Choroid plexus epithelial cell (primary cell): ENCODE measurements around a stretch of chr10.

GRCh38 chr10:127720-128400 is 7.4 kb upstream of the ZMYND11 start:
- RRBS = no CpG with 5 or more reads among the region's 9 CpGs

DNA sequence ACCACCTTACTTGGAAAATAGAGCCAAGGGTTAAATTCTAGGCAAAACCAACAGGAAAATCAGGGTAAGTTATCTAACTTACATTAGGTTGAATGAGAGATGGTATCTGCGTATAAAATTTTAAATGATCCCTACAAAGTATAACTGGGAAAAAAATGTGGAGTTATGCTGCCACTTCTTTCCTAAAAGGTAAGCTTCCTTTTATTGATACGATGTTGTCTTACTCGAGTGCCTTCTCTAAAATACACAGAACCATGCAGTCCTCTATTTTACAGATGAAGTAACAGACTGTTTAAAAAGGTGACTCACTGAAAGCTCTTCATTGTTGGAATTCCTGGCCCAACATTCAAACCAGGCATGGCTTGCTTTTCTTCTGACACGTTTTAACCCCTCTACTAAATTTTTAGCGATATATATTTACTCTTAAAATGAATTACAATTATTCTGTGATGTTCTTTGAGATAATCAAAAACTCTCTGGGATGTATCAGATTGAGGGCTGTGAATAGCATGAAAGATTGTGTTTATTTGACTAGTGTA is 1.8 kb upstream of the ZMYND11 start:
- RRBS = no CpG with 5 or more reads among the region's 5 CpGs

DNA sequence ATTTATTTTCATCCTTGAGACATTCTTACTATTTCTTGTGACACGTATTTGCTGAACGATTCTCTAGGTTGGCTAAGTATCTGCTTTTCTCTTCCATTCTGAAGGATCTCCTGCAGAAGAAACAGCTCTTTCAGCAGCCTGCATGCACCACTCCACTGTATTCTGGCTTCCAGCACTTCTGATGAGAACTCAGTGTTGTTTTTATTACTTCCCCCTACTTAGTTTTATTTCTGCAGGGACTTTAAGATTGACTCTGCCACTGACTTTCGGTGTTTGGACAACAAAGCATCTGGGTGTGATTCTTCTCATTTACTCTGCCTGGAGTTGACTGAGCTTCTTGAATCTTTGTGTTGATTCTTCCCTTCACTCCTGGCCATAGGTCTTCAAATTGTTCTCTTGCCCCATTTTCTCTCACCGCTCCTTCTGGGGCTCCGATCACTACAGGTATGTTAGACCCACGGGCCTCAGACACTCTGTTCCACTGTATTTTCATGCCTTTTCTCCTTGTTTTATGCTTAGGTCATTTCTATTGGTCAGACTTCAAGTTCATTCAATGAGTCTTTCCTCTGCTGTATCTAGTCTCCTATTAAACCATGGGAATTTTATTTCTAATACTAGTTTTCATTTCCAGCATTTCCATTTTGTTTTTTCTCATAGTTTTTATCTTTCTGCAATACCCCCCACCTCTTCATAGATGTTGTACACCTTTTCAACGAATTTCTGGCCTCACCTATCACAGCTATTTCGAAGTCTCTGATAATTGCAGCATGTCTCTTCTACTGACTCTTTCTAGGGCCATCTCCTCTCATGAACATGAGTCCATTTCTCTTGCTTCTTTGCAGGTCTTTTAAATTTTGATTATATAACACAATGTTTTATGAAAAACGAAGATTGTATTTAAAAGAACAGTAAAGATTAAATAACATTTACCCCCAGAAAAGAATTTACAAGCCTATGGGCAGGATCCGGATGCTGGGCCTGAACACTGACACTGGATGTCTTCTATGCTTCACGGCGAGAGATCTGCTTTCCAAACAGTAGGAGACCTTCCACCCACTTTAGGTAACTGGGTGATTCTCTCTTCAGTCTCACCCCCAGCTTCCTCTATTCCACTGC is 180.5 kb downstream of the ZMYND11 start:
- RRBS = no CpG with 5 or more reads among the region's 12 CpGs

GRCh38 chr10:422086-423069 is 267.1 kb downstream of the DIP2C start:
- RRBS = 97% methylated on average over 8 of the region's 36 CpGs

DNA sequence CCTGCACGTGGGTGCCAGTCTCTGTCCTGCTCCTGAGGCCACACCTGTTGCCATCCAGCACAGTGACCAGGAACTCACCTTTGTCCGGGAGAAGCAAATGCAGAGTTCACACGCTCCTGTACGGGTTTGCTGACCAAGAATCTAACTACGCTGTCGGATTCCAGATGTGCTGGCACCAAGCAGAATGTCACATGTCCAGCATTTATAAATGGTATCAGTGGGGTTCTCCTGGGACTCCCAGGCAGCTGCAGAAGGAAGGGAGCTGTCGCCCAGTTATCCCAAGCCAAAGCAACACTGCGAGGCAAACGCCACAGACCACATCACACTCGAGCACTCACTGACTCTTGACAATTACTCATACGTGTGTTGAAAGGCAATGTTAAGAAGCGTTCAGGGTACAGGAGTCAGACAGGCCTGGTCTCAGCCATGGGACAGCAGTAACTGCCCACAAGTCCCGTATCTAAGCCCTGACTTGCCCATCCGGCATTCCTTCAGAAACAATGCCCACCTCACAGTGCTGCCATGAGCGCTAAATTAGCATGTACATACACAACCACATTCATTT is 113.4 kb downstream of the DIP2C start:
- RRBS = no CpG with 5 or more reads among the region's 15 CpGs

DNA sequence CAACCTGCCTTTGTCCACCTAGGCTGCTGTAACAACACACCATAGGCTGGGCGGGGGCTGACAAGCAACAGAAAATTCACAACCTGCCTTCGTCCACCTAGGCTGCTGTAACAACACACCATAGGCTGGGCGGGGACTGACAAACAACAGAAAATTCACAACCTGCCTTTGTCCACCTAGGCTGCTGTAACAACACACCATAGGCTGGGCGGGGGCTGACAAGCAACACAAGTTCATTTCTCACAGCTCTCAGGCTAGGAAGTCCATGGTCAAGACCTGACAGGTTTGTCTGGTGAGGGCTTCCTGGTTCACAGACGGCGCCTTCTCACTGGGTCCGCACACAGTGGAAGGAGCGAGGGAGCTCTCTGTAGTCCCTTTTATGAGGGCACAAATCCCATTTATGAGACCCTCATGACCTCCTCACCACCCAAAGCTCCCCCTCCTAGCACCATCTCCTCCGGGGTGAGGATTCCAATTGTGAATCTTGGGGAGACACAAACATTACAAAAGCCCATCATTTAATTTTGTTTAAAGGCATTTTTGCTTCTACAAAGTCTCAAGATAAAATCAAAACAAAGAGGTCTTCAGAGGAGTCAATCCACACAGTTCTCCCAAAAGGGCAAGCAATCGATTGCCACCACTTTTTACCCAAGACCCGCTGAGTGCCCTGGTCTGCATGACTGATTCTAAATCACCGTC is 52.1 kb downstream of the DIP2C start:
- RRBS = no CpG with 5 or more reads among the region's 12 CpGs

- RRBS = no CpG with 5 or more reads among the region's 5 CpGs
These were observed 43.9 kb downstream of the DIP2C start for GRCh38 chr10:645487-645990.

- RRBS = no CpG with 5 or more reads among the region's 13 CpGs
These were observed 4.0 kb upstream of the DIP2C start for GRCh38 chr10:693307-694044.

GRCh38 chr10:809378-810564 is 120.3 kb upstream of the DIP2C start:
- RRBS = 98% methylated on average over 1 of the region's 40 CpGs

DNA sequence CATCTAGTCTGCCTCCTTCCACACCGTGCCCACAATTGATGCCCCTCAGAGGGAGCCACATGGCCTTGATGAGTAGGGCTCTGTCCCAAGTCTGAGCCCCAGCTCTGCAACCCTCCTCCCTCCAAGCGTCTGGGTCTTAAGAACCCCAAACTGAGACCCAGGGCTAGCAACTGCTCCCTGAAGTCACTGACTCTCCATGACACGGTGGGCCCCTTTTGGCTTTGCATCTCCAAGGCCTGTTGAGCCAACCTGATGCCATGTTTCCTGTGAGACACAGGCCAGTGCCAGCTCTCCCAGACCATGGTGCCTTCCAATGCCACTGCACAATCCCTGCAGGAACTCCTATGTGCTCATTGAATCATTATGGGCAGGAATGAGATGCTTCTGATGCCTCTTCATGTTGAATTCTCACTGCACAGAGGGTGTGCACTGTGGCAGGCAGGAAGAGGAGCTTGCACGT is 107.9 kb downstream of the LARP4B start:
- RRBS = no CpG with 5 or more reads among the region's 4 CpGs

DNA sequence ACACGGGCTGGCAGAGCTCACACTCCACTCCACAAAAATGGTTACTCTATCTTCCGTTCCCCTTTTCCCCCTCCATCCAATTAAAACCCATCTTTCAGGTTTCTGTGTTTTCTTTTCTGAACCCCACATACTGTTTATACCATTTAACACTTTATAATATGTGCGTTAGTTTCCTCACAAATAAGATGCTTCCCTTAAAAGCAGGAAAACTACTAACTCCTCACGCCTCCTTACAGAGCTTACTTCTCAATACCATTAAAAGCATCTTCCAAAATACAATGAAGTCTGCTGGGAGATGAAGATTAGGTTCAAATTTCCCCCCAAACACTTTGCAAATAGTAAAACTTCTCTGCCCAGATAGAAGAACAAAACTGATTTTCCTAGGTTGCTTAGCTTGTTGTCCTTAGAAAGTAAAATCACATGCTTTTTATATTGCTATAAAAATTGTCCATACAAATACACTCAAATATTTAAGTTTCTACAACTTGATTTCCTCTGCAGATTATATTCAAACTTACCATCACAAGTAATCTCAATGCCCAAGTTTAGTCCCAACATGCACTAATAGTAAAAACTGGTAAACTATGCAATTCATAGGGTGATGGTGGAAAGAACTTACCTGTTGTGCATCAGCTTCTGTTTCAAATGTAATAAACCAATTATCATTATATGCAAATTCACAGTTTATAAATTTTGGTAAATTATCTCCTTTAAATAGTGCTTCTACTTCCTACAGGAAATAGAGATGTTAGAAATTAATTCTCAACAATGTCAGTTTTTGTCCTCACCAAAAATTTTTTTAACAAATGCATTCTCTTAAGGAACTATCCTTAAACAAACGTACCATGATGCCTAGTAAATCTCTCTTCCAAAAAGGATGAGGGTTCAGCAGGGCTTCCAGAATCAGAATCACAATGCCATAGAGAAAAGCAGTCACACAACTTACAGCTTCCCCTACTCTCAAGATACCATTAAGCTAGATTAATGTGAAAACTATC is 101.0 kb downstream of the LARP4B start:
- RRBS = no CpG with 5 or more reads among the region's 5 CpGs

- RRBS = no CpG with 5 or more reads among the region's 5 CpGs
These were observed 52.5 kb downstream of the LARP4B start for GRCh38 chr10:878940-879424.

DNA sequence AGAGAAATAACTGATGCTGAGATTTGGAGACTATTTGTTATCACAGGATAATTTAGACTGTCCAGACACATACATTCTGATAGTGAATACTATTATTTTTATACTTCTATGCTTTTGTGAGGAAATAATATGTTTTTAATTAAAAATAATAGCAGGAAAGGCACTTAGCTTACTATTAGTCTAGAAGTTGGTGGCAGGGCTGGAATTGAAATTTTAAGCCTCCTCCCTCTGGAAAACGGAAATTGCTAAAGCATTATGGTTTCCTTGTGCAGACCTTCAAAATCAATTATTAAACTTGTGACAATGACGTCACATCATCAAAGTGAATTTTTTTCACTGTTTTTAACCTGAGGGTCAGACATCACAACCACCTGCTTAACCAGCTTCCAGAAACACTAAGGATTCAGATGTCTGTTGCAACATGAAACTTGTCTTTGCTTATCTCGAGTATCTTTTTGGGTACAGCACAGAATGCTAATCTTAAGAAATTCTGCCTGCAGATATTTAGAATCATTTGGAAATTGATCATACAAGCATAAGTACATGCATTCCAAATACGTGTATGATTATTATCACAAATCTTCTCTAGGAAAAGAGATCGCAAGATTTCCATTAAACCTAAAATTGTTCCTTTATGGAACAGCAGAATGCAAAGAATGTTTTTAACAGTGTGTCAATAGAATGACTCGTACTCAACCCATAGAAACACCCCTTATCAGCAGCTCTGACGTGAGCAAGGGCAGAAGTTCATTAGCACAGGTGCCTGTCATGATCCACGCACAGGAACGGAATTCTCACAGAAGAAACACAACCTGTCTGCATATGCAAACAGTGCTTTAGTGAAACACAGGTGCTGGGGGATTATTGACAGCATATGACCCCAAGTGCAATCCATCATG is 4.2 kb upstream of the GTPBP4 start:
- RRBS = no CpG with 5 or more reads among the region's 9 CpGs

- RRBS = no CpG with 5 or more reads among the region's 8 CpGs
These were observed 3.8 kb downstream of the IDI1 start for GRCh38 chr10:1044943-1045681.

GRCh38 chr10:1103248-1104064 is 47.3 kb downstream of the WDR37 start:
- RRBS = no CpG with 5 or more reads among the region's 23 CpGs

GRCh38 chr10:1226981-1227412 is 170.8 kb downstream of the WDR37 start:
- RRBS = no CpG with 5 or more reads among the region's 13 CpGs

DNA sequence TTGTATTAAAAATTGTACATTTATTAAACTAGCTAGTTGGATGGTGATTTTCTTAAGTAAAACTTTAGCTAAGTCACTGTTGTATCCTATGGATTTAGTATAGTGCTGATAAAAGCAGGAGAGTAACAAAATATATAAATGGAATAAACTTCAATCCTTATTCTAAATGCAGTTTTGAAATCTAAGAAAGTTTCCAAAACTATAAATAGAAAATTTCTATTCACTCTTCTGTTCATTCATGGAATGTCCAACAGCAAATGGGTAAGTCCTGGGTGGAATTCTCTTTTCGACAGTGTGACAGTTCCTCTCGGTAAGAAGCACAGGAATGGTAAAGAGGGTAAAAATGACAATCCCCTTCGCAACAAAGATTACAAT is 441.6 kb upstream of the PFKP start:
- RRBS = no CpG with 5 or more reads among the region's 3 CpGs

- RRBS = no CpG with 5 or more reads among the region's 28 CpGs
These were observed 31.9 kb downstream of the PFKP start for GRCh38 chr10:3098969-3100008.

DNA sequence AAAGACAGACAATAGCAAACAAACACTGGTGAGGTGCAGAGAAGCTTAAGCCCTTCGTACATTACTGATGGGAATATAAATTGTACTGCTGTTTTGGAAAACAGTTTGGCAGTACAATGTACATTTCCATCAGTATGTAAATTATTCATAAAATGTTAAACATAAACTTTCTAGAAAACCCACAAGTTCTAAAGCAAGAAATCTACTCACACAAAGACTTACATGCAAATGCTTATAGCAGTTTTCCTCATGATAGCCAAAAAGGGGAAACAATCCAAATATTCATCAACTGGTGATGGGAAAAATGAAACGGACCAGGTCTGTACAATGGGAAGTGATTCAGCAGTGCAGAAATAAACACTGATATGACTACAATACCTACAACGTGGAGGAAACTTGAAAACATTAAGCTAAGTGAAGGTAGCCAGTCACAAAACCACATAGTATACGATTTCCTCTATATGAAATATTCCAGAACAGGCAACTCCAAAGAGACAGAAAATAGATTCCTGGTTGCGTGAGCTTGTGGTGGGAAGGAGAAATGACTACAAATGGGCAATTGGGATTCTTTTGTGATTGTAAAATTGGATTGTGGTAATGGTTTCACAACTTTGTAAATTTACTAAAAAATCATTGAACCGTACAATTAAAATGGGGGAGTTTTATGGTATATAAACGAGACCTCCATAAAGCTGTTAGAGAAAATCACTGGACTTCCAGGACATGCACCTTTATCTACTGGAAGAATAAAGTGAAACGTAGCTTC is 263.1 kb upstream of the PITRM1 start:
- RRBS = no CpG with 5 or more reads among the region's 8 CpGs

GRCh38 chr10:3471918-3473187 is 299.8 kb upstream of the PITRM1 start:
- RRBS = no CpG with 5 or more reads among the region's 25 CpGs